ENCODE results near the gene GTPBP6.

- PRO-cap: no peak
These were observed 262.2 kb upstream of the PLCXD1 start for GRCh38 chrX:19099-19298.

GRCh38 chrX:19933-20519 is 261.2 kb upstream of the PLCXD1 start:
- PRO-cap: no peak

GRCh38 chrX:270589-271407 is 10.4 kb upstream of the PLCXD1 start:
- PRO-cap: no peak

GRCh38 chrX:312727-313303 is 5.8 kb downstream of the GTPBP6 start:
- PRO-cap: no peak

GRCh38 chrX:318269-318979 is at the start of gene GTPBP6:
TSS of gene GTPBP6 (minus strand) at chrX:318796.
- PRO-cap: bidirectional peak, plus-strand start at chrX:318393, minus-strand start at chrX:318128; unidirectional peak, minus-strand start at chrX:318556; bidirectional peak, plus-strand start at chrX:319186, minus-strand start at chrX:318796

DNA sequence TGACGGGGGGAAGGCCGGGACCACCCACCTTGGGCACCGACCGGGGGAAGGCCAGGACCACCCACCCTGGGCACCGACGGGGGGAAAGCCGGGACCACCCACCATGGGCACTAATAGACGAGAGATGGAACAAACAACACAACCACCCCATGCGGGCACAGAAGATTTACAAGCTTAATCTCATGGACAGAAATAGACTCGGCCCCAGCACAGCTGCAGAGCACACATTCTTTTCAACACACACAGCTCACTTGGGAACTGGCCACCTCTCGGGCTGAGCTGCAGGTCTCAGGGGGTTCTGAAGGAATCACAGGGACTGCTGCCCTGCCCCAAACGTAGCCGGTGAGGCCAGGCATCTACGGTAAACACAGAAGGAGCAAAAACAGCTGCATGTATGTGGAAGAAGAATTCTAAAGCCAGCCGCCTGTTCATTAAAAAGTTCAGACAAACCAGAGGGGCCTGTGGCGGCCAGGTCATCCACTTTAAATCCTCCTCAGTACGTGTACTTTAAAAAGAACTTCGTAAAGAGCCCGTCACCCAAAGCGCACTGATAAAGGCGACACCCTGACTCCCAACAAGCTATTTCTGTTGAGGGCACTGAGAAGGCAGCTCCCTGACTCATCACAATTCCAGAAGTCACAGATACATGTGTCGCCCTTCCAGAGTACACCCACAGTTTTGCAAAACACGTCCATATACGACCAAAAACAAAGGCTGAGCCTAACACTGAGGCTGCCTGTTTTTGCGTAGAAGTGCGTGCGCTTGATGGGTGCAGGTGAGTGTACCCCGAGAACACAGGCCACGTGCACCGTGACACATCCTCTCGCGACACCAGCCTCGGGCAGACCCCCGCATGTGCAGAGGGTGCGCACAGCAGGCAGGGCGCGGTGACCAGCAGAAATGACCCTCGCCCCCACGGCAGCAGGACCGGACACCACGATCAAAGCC is 17.6 kb downstream of the PPP2R3B start:
- PRO-cap: no peak

DNA sequence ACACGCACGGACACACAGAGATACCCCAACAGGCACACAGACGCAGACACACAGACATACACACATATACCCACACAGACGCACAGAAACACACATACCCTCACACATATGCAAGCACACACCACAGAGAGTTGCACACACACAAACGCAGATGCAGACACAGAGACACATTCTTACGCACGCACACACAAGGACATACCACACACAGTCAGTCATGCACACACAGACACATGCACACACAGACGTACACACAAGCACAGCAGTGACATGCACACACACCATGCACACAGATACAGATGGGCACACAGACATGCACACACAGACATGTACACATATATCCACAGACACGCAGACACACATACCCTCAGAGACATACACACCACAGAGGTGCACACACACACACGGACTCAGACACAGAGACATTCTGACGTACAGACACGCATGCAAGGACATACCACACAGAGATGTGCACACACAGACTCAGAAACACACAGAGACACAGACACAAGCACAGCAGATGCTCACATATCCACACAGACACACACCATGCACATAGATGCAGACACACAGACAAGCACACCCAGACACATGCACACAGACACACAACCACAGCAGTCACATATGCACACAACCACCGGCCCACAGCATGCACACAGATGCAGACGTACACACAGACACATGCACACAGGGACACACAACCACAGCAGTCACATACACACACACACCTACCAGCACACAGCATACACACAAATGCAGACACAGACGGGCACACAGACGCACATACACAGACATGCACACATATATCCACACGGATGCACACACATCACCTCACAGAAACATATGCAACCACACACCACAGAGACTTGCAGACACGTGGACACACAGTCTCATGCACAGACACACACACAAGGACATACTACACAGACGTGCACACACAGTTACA is 24.9 kb upstream of the SLC25A6 start:
- PRO-cap: no peak

GRCh38 chrX:1419082-1419678 is 27.3 kb upstream of the SLC25A6 start:
- PRO-cap: no peak

GRCh38 chrX:1487257-1487642 is 34.5 kb upstream of the ASMTL start:
- PRO-cap: no peak

GRCh38 chrX:1493907-1494623 is 41.4 kb upstream of the ASMTL start:
- PRO-cap: unidirectional peak, minus-strand start at chrX:1494373

DNA sequence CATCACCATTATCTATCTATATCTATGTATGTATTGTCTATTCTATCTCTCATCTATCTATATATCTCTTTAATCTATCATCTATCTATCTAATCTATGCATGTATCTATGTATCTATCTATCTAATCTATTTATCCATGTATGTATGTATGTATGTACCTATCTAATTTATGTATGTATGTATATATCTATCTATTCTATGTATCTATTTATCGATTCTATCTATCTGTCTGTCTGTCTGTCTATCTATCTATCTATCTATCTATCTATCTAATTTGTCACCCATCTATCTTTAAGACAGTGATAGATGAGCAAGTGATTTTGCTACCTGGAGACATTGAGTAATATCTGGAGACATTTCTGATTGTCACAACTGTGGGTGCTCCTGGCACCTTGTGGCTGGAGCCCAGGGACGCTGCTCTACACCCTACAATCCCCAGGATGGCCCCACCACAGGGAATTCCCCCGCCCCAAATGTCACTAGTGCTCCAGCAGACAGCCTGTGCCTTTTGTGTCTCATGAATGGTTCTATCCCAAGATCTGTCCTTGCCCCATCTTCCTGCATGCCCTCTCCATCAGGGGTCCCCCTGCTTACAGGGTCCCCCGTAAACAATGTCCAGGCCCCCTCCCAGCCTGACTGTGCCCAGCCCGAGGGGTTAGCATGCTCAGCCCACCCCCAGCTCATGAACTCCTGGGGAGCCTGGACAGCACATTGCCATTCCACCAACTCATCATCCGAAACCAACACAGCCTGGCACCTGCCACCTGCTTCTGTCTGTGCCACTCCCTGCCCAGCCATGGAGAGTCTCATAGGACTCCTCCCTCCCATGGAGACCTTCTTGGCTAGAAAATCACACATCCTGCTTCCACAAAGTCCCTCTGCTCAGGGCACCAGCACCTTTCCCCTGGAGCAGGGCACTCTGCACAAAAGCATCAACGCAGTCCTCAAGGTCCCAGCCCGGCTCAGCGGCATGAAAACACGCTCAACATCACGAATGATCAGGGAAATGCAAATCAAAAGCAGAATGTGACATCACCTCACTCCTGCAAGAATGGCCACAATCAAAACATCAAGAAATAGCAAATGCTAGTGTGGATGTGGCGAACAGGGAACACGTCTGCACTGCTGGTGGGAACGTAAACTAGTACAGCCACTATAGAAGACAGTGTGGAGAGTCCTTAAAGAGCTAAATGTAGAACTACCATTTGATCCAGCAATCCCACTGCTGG is 5.7 kb downstream of the P2RY8 start:
- PRO-cap: no peak

- PRO-cap: unidirectional peak, minus-strand start at chrX:1537498
These were observed 485 bp upstream of the P2RY8 start for GRCh38 chrX:1537422-1537918.

GRCh38 chrX:1886841-1887144 is 271.9 kb downstream of the ASMT start:
- PRO-cap: no peak

GRCh38 chrX:1925009-1925464 is 310.2 kb downstream of the ASMT start:
- PRO-cap: no peak

DNA sequence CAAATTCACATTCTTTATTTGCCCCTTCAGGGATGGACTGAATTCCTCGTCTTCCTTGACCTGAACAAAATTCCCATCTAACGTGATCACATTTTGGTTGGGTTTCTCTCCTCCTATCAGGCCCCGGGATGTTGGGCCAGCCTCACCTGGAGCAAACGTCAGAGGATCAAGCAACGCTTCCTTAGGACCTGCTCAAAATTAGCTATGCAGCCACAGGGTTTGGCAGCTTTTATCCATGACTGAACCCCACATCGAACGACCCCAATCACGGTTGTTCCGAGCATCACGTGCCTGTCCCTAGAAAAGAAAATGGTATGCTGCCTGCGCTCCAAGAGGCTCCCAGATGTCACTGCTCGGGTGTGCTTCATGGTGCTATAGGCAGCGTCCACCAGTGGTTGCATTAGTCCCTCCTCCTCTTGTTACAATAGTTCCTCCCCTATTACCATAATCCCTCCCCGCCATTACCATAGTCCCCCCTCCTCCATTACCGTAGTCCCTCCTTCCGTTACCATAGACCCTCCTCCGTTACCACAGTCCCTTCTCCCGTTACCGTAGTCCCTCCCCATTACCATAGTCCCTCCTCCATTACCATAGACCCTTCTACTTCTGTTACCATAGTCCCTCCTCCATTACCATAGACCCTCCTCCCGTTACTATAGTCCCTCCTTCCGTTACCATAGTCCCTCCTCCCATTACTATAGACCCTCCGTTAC is 129.9 kb downstream of the DHRSX start:
- PRO-cap: no peak

GRCh38 chrX:2499868-2500759 is 662 bp downstream of the DHRSX start:
- PRO-cap: unidirectional peak, plus-strand start at chrX:2500392

- PRO-cap: no peak
These were observed 82.5 kb upstream of the CD99 start for GRCh38 chrX:2608497-2609115.

DNA sequence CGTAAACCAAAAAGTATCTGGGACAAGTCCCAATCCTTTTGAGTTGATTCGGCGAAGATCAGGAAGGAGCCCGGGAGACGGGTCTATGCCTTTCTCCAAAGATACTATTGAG is 81.5 kb upstream of the CD99 start:
- PRO-cap: no peak

GRCh38 chrX:3707466-3708146 is 5.8 kb downstream of the PRKX start:
- PRO-cap: no peak

GRCh38 chrX:3711929-3712914 is 1.2 kb downstream of the PRKX start:
- PRO-cap: unidirectional peak, plus-strand start at chrX:3712493

Measured in pulmonary lymph node (tissue), 1 donor.